HT-29 (cell line): ENCODE measurements around the genes SKIC8, CRABP1, MINAR1, MTHFS and BCL2A1.

DNA sequence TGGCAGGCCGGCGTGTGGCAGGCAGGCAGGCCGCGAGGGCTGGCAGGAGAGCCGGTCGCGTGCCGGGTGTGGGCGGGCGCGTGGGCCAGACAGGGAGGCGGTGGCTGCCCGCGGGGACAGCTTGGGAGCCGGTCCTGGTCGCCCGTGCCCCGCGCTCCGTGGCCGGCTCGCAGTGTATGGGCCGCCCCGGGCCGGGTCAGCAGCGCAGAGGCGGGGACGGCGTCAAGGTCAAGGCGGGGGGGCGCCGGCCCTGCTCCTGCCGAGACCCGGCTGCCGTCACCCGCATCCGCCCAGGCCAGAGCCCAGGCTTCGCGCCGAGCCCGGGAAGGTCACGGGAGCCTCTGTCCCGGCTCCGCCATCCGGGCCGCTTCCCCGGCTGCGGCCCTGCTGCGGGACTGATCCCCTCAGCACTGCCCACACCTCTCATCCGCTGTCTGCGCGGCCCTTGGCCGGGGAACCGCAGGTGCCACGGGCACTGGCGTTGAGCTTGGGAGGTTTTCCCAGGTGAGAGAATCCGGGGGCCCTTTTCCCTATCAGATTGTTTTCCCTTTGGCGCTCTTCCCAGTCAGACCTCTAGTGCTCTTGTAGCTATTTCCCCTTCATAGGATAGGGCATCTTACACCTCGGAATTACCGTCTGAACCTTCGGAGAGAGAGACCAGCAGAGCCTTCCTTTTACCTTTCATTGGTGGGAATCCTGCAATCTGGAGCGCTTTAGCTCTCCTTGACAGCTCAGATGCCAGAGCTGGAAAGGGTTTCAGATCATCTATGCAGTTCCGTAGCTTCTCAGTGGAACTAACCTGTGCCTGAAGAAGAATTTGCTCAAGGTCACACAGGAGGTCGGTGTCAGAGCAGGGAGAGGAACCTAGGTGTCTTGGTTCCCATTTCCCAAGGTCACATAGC is 528 bp downstream of the IDH3A start:
- RAMPAGE, long total RNA = no peak

GRCh38 chr15:78298838-78300103 is at the start of gene SKIC8:
Gene SKIC8, minus strand, starts transcription at chr15:78299609.
- RAMPAGE, long total RNA = start-site peak on the minus strand at chr15:78299585-78299609, 98 and 156 reads in 2 replicates

GRCh38 chr15:78339992-78340794 is at the start of gene CRABP1:
Gene CRABP1, plus strand, starts transcription at chr15:78340353.
- RAMPAGE, long total RNA = no peak

- RAMPAGE, long total RNA = no peak
Measured at GRCh38 chr15:78449323-78449949, 11.4 kb downstream of the IREB2 start.

DNA sequence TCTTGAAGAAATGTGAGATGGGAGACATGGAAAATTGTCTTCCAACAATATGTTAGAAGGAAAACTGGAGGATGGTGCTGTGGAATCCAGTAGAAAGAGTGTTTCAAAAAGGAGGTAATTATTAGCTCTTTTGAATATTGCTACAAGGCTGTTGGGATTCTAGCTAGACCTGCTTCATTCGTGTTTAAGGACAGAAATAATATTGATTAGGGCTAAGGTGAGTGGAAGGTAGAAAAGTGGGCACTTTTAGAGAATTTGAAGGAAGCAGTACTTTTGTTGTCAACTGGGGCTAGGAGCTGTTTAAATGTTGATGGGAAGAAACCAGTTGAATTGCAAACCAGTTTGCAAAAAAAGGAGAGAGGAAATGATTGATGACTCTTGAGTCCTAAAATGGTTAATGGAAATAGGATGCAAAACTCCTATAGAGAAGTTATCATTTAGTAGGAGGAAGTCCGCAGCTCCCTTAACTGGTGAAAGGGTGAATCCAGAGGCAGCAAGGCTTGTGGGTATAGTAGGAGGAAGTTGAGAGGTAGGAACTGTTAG is 15.2 kb downstream of the IREB2 start:
- RAMPAGE, long total RNA = no peak

DNA sequence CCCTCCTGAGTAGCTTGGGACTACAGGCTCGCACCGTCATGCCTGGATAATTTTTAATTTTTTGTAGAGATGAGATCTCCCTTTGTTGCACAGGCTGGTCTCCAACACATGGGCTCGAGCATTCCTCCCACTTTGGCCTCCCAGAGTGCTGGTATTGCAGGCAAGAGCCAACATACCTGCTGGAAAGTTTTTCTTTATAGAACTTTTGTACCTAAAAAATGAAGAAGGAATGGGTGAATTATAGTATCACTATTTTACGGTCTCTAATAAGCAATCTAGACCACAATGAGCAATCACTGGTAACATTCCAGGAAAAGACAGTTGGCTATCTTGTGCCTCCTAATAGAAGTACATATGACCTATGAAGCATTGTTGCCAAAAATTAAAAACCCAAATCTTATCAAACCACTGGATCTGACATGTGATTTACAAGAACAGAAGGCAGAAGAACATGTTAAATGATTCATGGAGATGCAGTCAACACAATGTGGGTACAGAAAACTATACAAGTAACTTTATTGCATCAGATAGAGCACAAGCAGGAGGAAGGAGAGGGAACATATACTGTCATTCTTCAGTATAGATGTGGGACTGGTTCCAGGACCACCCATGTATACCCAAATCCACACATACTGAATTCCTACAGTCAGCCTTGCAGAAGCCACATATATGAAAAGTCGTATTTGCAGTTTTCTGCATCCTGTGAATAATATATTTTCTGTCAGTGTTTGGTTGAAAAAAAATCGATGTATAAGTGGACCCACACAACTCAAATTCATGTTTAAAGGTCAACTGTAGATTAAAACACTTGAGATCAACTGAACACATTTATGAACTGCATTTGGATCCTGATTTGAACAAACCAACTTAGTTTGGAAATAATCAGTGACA is 14.5 kb upstream of the HYKK start:
- RAMPAGE, long total RNA = no peak

DNA sequence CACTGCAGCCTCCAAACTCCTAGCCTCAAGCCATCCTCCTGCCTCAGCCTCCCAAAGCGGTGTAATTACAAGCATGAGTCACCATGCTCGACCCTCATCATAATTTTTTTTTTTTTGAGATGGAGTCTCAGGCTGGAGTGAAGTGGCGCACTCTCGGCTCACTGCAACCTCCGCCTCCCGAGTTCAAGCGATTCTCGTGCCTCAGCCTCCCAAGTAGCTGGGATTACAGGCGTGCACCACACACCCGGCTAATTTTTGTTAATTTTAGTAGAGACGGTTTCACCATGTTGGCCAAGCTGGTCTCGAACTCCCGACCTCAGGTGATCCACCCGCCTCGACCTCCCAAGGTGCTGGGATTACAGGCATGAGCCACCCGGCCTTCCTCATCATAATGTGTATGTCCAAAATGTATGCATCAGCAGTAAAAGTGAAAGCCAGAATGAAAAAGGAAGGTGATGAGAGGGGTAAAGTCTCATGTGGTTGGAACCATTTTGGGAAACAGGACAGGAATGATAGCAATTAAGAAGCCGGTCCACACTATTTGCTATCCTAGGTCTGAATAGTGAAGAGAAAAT is 561 bp upstream of the PSMA4 start:
- RAMPAGE, long total RNA = no peak

DNA sequence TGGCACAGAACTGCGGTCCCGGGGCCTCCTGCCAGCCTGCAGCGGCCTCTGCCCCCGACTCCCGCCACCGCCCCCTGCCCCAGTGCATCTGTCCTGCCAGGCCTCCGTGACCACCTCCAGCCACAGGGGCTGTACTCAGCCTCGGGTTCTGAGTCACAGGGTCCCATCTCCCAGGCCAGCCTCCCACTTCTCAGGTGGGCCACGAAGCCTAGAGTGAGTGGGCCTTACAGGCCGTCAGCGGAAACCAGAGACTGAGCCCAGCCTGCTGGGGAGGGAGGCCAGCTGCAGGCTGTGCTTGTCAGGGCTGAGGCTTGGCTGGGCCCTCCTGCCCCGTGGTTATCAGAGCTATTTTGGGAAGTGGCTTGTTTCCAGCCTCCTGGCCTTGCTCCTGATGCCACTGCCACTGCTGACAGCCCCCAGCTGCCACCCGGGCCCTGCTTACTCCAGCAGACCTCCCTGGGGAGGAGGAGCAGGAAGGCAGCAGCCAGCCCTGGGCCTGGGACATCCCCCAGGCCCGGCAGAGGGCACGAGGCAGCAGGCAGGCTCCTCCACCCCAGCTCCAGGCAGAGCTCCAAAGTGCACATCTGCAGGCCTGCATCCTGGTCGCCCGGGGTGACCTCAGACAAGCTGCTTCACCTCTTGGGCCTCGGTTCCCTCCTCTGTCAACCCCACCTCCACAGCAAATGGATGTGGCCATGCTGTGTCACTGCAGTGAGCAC is 51.2 kb downstream of the ADAMTS7 start:
- RAMPAGE, long total RNA = no peak

GRCh38 chr15:78951431-78951797 is 6.6 kb upstream of the CTSH start:
- RAMPAGE, long total RNA = no peak

DNA sequence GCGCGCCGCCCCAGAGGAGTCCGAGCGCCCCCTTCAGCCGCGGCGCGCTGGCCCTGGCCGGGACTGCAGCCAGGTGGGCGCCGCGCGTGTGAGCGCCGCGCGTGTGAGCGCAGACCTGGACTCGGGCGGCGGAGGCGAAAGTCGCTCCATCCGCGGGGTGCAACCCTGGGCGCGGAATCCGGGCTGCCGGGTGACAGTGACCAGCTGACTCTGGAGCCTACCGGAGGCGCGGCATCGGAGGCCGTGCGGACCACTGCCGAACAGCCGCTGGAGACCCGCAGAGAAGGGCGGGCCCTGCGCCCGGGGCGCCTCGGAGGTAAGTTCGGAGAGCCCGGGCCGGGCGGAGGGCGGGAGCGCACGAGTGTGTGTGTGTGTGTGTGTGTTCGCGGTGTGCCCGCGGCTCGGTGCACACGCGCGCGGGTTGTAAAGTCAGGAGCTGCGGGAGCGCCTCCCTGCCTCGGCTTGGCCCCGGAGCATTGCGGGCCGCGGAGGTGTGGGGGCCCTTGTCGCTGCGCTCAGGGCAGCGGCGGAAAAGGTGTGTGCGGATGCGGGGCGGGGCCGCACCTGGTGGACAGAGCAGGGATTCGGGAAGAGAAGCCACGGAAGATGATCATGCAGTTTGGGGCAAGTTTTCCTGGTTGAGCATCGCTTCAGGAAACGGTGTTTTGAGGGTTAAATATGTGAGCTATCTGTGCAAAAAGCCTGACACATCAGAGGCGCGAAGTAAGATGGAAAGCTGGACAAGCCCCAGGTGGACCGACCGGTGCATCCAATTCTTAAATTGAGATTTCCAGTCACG is at the start of gene MINAR1:
TSS of gene MINAR1 (plus strand) at position 112 of the 799 bp plus-strand sequence.
- RAMPAGE, long total RNA = no peak

DNA sequence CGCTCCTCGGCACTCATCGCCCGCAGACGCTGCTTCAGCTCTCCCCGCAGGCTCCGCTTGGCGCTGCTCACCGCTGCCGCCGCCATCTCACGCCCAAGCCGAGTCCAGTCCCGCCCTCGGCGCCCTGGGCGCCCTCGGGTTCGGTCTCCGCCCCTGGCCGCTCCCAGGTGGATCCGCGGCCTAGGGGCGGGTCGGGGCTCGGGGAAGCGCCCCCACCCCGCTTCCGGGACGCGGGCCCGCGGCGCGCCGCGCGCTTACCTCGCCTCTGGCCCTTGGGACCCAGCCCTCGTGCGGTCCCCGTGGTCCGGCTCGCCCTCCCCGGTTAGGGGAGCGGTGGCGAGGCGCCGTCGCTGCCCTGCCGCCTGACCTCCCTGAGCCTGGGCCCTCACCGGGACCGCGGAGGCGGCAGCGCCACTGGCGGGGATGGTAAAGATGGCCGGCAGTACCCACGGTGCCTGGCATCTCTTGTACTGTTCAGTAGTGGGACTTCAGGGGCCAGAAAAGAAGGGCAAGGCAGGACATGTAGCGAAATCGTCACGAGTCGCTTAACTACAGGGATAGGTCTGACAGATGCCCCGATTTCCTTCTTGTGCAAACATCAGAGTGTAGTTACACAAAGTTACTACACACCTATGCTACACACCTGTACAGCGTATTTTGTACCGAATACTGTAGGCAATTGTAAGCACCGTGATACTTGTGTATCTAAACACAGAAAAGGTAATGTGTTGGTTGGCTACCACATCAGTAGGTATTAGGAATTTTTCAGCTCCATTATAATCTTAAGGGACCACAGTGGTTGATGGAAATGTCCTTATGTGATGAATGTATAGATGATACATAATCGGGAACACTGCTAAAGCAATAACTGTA is at the start of gene MTHFS:
TSS of gene MTHFS (minus strand) at position 112 of the 873 bp plus-strand sequence.
- RAMPAGE, long total RNA = start-site peak on the minus strand centred at position 101 of the sequence, 14 bp wide, 29 and 24 reads in 2 replicates

DNA sequence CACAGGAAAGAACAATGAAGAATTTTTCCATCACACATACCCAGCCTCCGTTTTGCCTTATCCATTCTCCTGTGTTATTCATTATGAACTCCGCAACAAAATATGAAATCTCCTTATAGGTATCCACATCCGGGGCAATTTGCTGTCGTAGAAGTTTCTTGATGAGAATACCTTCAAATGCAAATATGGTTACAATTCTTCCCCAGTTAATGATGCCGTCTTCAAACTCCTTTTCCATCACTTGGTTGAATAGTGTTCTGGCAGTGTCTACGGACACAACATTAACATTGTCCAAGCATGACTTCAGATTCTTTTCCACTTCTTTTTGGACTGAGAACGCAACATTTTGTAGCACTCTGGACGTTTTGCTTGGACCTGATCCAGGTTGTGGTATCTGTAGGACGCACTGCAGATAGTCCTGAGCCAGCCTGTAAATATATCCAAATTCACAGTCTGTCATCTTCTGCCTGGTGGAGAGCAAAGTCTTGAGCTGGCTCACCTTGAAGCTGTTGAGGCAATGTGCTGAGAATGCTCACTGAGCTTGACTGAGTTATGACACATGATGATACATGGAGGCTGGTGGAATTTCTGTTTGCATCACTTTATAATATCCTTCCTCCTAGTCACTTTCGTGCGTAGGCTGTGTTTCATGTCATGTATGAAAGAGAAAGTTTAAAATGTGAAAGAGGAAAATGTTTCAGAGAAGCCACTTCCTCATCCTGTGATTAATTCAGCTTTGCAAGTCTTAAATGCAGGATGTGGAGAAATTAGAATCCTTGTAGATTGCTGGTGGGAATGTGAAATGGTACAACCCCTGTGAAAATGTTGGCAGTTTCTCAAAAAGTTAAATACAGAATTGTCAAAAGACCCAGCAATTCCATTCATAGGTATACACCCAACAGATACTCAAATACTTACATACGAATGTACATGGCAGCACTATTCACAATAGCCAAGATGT is at the start of gene BCL2A1:
TSS of gene BCL2A1 (minus strand) at position 537 of the 961 bp plus-strand sequence.
- RAMPAGE, long total RNA = no peak

GRCh38 chr15:80134388-80134918 is 18.3 kb upstream of the FAH start:
- RAMPAGE, long total RNA = no peak

- RAMPAGE, long total RNA = no peak
Measured at GRCh38 chr15:80154904-80155254, 2.1 kb downstream of the FAH start.

- RAMPAGE, long total RNA = no peak
Measured at GRCh38 chr15:80163044-80163843, 10.4 kb downstream of the FAH start.

GRCh38 chr15:80699281-80699878 is 4.3 kb downstream of the ABHD17C start:
- RAMPAGE, long total RNA = no peak

GRCh38 chr15:80705425-80706012 is 10.4 kb downstream of the ABHD17C start:
- RAMPAGE, long total RNA = no peak

DNA sequence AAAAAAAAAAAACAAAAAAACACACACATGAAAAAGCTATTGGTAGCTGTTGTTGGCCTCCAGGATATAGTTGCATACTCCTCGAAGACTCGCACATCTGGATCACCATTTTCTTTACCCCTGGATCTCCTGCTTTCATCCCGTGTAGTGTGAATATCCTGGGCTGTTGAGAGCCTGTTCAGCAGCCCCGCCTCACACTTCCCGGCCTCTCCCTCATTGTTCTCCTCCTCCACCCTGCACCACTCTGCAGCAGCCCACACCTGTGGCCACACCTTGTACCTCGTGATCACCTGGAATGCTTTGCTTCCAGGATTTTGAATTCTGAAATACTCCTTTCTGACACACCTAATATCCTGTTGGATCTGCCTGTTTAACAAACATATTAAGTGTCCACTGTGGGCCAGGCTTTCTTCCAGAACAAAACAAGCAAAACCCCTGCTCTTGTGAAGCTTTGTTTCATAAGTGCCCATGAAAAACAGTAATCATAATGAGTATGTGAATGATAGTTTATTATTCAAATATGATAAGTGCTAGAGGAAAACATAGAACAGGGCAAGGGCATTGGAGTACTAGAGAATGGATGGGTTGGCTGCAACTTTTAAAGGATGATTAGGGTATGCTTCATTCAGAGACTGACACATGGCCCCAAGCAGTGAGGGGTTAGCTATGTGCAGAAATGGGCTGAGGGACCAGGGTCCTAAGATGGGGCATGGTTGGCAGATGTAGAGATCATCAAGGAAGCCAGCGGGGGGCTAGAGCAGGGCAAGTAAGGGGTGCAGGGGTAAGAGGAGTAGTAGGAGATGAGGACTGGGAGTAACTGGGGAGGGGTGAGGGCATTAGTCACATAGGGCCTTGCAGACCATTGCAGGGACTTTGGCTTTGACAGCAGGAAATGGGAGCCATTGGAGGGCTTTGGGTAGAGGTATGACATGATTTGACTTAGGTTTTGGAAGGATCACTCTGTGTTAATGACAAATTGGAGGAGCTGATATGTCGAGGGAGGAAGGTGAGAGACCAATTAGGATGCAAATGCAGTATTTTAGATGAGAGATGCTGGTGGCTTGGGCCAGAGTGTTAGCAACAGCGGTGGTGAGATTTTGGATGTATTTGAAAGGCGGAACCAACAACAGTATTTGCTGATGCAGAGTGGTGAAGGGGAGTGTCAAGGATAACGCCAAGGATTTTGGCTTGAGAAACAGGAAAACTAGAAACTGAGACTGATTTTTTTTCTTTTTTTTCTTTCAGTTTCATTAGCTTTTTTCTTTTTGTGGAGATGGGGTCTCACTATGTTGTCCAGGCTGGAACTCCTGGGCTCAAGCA is 14.8 kb downstream of the ABHD17C start:
- RAMPAGE, long total RNA = no peak

DNA sequence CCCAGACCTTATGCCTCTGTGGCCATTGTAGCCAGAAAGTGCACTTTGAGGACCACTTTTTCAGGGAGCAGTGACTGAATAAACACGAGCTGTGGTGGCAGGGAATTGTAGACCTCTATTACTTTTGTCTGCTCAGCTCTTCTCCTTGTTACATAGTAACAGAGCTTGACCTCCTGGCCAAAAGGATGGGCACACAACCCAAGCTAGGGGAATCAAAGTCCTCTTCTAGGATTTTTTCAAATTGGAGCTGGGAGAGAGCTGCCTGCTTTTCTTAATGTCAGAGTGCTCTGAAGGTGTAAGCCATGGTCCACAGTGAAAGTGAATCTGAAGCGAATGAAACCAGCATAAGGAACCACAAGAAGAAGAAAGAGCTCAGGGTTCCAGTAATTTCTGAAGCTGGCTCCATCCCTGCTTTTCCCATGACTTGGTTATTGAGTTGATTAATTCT is 60.8 kb downstream of the TLNRD1 start:
- RAMPAGE, long total RNA = no peak

DNA sequence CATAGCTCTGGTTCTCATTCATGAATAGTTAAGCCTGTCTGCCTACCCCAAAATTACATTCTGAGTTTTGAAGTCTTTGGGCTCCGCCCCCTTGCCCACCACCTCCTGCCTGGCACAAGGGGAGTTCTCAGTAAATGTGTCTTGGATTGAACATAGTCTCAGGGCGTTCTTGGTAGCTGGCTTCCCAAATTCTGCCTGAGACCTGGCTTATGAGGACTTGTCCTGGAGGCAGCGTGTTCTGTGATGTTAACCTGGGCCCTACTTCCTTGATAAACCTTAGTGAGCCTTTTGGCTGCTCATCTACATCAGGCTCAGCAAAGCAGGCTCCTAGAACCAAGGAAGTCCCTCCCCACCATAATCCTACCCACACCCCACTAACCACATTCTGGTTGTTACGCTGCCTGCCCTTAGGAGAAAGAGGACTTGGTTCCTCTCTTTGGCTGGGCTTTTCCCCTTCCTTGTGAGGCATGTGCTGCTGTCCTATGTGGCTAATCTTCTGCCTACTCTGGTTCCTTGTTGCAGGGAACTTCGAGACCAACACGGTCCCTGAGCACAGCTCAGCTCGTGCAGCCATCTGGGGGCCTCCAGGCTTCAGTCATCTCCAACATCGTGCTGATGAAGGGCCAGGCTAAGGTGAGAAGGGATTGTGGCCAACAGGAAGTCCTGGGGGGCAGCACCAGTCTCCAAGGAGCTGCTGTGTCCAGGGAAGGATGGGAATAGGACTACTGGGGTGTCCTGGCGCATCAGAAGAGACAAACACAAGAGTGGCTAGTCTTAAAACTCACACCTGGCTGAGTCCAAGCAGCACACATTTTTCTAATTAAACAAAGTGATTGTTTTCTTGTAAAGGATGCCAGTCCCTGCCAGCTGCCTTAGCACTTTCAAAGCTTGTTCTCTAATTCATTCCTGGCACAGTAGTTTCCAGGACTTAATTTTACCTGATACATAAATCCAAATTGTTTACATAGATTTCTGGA is 54.6 kb downstream of the STARD5 start:
- RAMPAGE, long total RNA = no peak